ENCODE measurements around the gene IL17C.

DNA sequence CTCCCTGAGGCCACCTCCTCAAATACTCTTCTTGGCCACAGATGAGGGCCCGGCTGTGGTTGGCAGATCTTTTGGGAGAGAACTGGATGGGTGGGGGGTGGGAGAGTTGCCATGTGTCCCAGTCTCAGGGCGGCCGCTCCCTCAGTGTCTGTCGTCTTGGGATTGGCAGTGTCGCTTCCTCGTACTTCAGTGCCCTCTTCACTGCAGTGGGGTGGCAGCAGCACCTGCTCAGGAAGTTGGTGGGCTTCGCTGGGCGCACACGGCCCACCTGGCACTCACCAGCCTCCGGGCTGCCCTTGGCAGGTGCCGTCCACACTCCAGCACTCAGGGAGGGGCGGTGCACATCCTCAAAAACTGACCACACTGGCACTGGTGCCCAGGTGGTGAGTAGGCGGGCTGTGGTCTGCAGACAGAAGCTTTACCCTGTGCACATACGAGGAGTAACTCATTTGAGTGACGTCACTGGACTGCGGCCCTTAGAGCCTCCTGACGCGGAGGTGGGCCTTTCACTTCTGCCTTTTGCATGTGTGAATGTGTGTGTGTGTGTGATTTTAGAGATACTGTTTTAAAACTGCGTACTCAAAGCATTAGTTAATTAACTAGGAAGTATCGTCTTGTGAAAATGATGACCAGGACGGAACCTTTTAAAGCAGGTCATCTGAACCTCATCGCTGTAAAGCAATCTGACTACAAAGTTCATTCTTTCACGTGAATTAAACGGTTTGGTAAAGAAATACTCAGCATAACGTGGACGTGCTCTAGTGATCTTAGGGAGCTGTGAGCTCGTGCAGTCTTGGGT lies 94.7 kb downstream of the BANP start:
- PRO-cap = no peak
- RRBS = no CpG with 5 or more reads among the region's 27 CpGs

- PRO-cap = no peak
- RRBS = no CpG with 5 or more reads among the region's 25 CpGs
Measured at GRCh38 chr16:88077185-88077942, 126.1 kb downstream of the BANP start.

DNA sequence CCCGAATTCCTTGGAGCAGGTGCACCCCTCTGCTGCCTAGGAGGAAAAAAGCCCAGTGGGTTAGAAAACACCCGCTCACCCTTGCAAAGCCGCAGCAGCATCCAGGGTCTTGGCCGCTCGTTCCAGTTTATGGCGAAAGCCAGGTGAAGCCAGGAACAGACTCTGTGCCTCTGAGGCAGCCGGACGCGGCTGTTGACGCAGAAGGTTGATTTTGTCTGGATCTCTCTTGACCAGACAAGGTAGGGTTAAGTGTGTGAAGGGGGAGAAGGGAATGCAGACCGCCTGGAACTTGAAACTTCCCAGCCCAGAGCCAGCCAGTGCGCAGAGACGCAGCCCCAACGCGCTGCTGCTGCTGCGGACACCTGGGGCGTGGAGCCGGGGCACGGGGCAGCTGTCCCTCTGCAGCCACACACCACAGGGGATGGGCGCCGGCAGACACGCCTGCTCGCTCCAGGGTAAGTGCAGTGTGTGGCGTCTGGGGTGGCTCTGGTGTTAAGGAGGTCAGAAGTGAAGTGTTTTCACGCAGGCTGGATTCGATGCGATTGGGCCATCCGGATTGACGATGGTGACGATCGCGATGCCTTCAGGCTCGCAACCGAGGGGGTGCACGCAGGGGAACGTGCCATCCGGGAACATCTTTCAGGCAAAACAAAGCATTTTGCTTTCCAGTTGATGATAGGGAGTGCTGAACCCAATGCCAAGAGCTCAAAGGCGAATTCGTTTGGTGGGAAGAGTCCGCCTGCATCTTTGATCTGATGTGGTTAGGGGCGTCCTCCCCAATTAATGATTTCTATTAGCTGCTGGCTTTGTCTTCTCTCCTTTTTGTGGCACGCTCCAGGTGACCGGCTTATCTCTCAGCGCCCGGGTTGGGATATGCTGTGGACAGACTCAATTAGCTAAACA lies 149.6 kb downstream of the BANP start:
- PRO-cap = no peak
- RRBS = 25% methylated on average over 8 of the region's 45 CpGs

GRCh38 chr16:88143495-88144523 lies 192.6 kb downstream of the BANP start:
- PRO-cap = no peak
- RRBS = 19% methylated on average over 6 of the region's 47 CpGs

DNA sequence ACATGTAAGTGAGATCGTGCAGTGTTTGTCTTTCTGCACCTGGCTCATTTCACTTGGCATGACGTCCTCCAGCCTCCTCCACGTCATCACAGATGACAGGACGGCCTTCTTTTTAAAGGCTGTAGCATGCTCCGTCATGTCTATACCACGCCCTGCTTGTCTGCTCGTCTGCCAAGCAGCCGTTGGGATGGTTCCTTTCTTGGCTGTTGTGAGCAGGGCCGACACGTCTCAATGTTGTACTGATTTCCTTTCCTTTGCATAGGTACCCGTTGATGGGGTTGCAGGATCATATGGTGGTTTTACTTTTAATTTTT lies 212.3 kb upstream of the ZNF469 start:
- PRO-cap = no peak
- RRBS = no CpG with 5 or more reads among the region's 11 CpGs

- PRO-cap = no peak
- RRBS = no CpG with 5 or more reads among the region's 27 CpGs
Measured at GRCh38 chr16:88223904-88224503, 158.8 kb upstream of the ZNF469 start.

DNA sequence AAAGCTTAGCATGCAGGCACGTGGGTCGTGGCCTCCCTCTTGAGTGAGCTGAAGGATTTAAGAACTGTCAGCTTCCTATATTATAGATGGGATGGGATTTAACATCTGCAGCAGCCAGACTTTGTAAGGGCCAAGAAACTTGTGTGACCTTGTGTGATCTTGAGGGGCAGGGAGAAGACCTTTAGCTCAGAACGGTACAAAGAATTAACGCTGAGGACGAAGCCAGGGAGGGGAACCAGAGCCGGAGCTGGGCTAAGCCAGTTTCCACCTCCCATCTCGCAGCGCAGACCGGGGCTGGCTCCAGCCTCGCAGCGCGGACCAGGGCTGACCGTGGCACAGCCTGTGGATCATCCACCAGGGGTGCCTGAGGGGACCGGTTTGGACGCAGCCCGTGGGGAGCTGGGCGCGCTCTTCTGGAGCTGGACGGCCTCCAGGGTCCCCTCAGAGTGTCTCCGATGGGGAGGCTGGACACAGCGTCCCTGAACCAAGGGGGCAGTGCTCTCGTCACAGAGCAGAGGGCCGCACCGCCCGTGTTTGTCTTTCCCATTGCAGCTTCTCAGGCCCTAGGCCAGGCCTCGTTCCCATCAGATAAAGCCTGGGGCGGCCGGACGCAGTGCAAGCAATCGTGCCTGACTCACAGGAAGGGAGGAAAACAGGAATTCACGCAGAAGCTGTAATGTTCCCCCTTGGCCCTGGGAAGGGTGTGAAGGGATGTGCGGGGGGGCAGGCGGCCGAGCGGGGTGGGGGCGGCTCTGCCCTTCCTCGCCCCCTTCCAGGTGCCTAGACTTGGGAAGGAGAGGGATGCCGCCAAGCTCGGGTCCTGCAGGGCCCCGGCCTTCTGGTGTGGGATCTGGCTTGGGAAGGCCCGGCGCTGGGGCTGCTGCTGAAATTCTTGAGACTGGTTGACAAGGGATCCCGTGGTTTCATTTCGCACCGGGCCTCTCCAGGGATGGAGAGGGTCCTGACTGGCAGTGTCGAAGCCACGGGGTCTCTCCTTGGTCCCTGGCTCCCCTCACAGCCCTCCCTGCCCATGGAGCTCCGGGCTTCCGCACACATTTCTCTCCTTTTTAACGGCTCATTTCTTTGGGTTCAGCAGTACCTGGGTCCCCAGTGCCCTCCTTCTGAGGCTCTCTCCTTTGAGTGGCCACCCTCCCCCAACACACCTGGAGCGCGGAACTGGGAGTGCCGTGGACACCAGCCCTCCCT lies 148.1 kb upstream of the ZNF469 start:
- PRO-cap = no peak
- RRBS = 76% methylated on average over 8 of the region's 53 CpGs

DNA sequence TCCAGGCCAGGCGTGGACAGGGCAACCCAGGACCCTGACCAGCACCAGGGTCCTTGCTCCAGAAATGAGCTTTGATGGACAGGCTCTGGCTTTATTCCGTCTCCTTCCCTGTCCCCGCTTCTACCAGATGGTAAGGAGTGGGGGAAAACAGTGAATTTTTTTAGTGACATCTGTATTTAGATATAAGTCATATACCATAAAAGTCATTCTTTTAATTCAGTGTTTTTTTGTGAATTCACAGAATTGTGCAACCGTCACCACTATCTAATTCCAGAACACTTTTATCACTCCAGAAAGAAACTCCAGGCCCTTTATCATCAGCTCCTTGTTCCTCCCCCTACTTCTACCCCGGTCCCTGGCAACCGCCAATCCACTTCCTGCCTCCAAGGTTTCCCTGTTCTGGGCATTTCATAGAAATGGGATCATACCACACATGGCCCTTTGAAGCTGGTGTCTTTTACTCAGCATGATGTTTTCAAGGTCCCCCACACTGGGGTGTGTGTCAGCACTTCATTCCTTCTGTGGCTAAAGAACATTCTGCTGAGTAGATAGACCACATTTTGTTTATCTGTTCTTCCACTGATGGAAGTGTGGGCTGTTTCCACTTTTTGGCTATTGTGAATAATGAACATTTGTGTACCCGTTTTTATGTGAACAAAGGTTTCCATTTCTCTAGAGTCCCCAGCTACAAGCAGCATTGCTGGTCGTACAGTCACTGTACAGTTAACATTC lies 75.9 kb upstream of the ZNF469 start:
- PRO-cap = no peak
- RRBS = no CpG with 5 or more reads among the region's 8 CpGs

DNA sequence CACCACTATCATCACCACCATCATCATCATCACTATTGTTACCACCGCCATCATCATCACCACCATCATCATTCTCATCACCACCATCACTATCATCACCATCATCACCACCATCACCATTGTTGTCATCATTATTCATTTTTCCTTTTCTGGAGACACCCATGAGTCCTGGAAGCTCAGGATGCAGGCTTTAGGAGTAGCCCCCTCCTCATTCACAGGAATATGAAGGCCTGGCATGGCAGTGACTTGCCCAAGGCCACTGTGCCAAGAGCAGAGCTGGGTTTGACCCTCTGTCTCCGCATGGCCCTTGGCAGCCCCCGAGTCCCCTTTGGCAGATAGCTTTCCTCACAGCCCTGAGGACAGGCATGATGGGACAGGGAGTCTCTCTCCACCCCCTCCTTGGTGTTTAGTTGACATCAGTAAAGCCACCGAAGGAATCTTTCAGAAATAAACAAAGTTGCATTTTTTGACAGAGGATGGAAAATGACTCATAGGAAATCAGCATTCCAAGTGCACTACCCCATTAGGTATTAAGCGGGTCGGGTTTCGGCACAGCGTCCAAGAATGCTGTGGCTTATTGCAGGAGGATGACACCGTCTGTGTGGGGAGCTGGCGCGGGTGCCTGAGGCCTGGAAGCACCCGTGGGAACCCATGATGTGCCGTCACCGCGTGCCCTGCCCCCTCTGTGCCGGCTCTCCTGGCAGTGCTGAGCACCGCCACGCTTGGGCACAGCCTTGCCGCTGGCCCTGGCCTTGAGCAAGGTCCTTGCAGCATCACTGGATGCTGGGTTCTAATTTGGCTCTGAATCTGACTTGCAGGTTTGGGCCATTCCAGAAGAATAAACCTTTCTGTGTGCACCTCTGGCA lies 50.8 kb upstream of the ZNF469 start:
- PRO-cap = bidirectional peak, plus-strand start at position 682 of the sequence, minus-strand start at position 603 of the sequence
- RRBS = no CpG with 5 or more reads among the region's 19 CpGs

DNA sequence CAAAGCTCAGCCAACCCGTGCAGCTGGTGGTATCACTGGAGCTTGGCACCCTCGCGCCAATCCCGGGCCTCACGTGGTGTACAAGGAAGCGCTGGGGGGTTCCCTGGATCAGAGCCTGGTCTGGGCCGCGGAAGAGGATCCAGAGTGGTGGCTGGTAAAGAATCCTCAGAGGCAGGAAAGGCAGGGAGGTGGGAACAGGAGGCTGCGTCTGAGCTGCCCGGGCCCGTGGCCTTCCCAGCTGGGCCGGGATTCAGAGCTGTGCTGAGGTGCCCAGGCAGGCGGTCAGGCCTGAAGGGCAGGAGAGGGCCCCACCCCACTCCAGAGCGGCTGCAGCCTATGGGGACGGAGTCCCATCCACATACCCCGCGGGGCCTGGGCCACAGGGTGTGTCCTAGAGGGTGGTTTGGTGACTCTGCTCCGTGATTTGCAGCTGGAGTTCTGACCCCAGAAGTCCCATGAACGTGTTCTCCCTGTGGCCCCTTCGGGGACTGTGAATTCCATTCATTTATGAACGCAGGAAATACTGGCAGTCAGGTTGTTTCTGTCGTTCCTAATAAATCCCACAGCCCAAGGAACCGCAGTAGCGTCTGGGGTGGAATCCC lies 36.3 kb downstream of the ZFPM1 start:
- PRO-cap = no peak
- RRBS = no CpG with 5 or more reads among the region's 24 CpGs

DNA sequence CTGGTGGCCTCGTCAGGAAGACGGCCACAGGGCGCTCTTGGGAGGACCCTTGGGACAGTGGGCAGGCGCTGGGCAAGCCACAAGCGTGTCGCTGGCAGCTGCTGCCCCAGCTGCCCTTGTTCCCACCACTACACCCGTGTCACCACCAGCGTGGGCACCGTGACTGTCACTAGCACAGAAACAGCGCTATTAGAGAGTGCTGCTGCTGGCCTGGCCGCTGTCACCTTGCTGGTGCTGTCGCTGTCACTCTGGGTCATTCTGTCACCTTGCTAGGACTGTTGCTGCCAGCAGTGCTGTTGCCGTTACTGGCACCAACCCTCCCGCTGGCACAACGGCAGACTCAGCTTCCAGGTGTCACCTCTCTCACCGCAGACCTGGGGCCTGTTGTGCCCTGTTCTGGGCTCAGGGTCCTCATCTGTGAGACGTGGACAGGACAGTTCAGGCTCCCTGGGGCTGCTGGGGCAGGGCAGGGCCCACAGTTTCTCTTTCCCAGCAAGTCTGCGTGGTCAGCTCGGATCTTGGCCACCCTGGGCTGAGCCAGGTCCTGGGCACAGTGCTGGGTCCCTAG lies 47.3 kb downstream of the ZFPM1 start:
- PRO-cap = no peak
- RRBS = no CpG with 5 or more reads among the region's 19 CpGs

DNA sequence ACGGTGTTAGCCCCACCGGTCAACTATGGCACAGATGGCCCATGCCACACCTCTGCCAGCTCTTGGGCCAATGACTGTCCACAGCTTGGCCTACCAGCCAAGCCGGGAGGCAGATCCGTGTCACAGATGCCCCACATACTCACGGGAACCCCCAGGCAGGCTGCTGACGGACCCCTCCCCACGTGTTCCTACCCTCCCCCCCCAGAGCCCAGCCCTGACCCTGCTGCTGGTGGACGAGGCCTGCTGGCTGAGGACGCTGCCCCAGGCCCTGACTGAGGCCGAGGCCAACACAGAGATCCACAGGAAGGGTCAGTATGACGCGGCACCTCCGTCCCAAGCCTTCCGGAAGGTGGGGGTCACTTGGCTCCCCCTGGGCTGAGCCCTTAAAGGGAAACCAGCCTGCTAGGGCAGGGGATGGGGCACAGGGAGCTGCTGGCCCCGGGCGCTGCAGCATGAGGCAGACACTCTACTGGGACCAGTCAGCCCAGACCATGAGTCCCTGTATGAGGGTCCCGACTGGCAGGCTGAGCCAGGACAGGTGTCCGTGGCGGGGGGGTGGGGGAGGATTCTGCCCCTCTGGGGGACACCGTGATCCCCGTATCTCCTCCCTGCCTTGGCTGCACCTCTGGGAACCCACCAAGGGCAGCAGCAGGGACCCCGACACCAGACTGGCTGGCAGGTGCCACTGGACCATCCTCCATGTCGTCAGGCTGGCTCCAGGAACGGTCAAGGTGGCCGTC lies 43.4 kb upstream of the ZC3H18 start:
- PRO-cap = no peak
- RRBS = 79% methylated on average over 4 of the region's 25 CpGs

- PRO-cap = no peak
- RRBS = no CpG with 5 or more reads among the region's 8 CpGs
Measured at GRCh38 chr16:88588608-88589229, 18.5 kb downstream of the ZC3H18 start.

DNA sequence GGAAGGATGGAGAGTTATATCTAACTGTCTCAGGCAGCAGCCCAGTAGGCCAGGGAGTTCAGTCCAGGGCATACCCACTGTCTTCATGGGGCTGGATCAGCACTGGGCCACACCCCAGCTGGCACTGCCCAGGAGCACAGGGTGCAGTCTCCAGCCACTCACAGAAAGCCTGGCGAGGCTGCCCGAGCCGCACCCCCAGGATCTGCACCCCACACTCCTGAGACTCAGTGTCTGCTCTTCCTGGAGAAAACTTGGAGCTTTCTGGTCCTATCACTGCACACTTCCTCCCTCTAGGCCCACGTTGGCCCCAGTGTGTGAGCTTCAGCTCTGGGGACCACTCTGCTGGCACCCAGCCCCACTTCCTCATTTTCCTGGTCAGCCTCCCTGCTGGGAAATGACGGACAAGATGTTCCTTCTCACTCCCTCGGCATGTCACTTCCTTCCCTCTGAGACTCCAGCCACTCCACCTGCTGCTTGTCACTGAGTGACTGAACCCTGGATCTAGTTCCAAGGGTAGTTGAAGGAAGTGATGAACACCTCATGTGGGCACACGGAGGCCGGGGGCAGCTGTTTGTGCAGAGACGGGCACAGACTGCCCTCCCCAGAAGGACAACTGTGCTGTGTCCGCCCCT lies 28.9 kb downstream of the ZC3H18 start:
- PRO-cap = no peak
- RRBS = no CpG with 5 or more reads among the region's 10 CpGs

- PRO-cap = no peak
- RRBS = 38% methylated on average over 9 of the region's 50 CpGs
Measured at GRCh38 chr16:88610853-88611630, 27.3 kb upstream of the IL17C start.

GRCh38 chr16:88633550-88634067 lies 4.8 kb upstream of the IL17C start:
- PRO-cap = no peak
- RRBS = 96% methylated on average over 3 of the region's 21 CpGs

DNA sequence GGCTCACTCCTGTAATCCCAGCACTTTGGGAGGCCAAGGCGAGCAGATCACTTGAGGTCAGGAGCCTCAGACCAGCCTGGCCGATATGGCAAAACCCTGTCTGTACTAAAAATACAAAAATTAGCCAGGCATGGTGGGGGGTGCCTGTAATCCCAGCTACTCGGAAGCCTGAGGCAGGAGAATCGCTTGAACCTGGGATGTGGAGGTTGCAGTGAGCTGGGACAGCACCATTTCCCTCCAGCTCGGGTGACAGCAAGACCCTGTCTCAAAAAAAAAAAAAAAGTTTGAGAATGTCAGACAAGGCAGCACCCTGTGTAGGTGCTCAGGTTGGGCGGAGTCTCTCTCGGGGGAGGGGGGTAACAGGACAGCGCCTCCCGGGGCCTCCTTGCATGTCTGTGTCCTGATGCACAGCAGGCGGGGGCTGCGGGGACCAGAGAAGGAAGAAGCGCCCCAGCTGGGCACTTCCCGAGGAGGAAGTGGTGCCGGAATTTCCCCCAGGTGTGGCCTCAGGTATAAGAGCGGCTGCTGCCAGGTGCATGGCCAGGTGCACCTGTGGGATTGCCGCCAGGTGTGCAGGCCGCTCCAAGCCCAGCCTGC lies at the start of gene IL17C:
Gene IL17C, plus strand, starts transcription at position 543 of the 597 bp plus-strand sequence.
- PRO-cap = no peak
- RRBS = no CpG with 5 or more reads among the region's 17 CpGs

DNA sequence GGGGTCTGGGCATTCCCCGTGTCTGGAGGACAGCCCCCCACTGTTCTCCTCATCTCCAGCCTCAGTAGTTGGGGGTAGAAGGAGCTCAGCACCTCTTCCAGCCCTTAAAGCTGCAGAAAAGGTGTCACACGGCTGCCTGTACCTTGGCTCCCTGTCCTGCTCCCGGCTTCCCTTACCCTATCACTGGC lies 1.7 kb downstream of the IL17C start:
- PRO-cap = no peak
- RRBS = no CpG with 5 or more reads among the region's 3 CpGs

DNA sequence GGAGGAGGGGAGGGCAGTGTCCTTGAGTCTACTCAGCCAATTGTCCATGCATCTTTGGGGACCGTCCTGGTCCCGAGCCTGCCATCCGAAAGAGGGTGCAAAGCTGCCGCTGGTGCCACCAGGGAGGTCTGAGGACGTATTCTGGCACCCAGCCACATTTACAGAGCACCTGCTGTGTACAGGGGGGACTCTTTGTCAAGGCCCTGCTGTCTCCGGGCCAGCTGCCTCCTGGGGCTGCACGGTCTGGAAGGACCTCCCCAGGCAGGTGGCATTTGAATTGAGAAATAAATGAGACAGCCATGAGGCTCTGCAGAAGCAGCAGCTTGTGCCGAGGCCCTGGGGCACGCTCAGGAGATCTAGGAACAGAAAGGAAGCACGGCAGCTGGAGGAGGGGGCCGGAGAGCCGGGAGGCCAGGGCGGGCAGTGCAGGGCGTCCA lies 1.5 kb downstream of the CYBA start:
- PRO-cap = no peak
- RRBS = no CpG with 5 or more reads among the region's 14 CpGs

- PRO-cap = no peak
- RRBS = no CpG with 5 or more reads among the region's 36 CpGs
Measured at GRCh38 chr16:88658589-88659368, 4.1 kb downstream of the MVD start.